Cardiac atrium fibroblast (primary cell): ENCODE measurements around the genes LAMB2, CDHR4, UBA7 and HYAL2.

DNA sequence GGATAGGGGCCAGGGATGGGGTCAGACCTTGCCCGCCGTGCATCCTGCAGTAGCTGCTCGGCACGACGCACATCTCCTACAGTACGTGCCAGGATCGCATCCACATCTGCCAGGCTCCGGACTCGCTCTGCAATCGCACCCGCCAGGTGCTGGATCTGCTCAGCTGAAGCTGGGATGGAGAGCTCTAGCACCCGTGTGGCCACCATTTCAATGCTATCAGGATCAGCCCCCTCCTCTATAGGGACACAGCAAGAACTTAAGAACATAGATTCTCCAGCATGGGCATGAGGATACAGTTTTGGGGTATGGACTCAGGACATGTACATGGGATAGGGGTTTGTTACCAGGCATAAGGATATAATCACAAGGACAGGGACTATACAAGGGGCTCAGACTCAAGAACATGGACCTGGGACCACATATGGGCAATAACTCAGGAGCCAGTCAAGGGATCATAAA lies 1.5 kb upstream of the USP19 start:
- RAMPAGE, long total RNA, result no peak

GRCh38 chr3:49131971-49133309 lies at the start of gene LAMB2:
Gene LAMB2 (minus strand): TSS chr3:49133050.
- RAMPAGE, long total RNA, result start-site peak on the minus strand at chr3:49132989-49133025, 681 and 290 reads in 2 replicates

DNA sequence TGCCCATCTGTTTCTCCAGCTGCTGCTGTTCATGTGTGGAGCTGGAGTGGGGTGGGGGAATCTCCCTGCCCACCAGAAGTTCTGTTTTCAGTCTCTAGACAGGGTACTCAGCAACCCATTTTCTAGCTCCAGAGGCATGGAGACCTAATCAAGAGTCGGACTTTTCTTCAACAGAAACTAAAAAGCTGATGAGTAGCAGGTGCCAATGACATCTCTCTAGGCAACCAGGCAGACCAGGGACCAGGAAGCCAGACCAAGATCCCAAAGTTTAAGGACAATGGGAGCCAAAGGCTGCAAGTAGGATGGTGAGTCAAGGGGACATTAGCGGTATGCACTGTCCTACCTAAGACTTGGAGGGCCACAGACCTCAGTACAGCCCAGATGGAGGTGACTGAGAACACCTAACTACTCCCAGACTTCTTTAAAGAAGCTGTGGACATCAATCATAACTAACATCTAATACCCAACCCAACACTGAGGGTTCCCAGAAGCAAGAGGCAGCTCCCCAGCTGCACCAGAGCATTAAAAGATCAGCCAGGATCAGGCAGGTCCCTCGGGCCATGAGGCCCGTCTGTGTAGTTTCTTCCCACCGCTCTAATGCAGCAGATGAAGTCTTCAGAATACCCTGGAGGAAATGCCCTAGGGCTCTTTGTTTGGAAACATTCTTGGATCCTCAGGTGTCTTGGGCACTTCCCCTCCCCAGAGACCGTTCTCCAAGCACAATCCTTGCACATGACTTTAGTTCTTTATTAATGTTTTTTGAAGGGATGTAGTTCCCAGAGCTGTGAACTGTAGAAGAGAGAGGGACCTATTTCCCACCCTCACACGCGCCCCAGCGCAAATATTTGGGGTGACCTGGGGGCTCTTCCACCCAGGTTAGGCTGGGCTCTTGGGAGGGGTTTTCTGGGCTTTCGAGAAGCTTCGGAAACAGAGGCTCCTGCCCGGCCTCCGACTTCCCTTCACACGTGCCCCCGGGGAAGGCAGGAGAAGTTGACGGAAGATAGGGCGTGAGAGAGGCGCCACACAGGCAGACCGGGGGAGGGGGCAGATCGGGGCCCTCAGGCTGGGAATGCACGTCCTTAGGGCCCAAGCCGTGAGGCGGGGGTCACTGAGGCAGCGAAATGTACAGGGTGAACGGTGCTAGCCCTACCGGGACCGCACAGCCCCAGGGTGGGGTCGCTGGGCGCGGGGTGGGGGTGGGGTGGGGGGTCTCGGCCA lies 781 bp downstream of the CCDC71 start:
- RAMPAGE, long total RNA, result no peak

DNA sequence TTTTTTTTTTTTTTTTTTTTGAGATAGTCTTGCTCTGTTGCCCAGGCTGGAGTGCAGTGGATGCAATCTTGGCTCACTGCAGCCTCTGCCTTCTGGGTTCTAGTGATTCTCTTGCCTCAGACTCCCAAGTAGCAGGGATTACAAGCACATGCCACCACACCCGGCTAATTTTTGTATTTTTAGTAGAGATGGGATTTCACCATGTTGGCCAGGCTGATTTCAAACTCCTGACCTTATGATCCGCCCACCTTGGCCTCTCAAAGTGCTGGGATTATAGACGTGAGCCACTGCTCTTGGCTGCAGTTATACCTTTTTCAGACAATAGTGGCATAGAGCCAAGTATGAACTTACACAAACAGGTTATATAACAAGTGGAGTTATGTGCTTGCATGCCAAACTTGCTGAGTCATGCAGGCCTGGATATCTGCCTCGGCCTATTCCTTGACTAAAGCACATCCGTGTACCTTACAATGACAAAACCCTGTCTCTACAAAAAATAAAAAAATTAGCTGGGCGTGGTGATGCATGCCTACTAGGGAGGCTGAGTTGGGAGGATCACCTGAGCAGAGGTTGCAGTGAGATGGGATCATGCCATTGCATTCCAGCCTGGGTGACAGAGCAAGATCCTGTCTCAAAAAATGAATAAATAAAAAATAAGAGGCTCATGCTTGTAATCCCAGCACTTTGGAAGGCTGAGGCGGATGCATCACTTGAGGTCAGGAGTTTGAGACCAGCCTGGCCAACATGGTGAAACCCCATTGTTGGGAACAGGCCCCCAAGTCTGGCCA lies 19.3 kb downstream of the IHO1 start:
- RAMPAGE, long total RNA, result no peak

- RAMPAGE, long total RNA, result no peak
Measured at GRCh38 chr3:49266417-49267458, 10.3 kb downstream of the C3orf62 start.

DNA sequence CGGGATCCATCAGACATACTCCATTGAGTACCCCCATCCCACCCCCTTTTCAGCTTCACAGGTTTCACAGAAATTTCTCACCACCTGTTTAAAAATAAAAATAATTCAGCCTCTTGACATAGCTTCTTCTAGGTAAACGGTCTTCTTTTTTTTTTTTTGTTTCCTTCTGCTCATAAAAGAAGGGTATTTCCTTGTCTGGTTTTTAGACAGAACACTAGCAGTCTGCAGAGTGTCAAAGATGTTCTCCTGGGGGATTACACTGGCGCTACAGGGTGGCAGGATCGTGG lies 909 bp upstream of the C3orf62 start:
- RAMPAGE, long total RNA, result no peak

DNA sequence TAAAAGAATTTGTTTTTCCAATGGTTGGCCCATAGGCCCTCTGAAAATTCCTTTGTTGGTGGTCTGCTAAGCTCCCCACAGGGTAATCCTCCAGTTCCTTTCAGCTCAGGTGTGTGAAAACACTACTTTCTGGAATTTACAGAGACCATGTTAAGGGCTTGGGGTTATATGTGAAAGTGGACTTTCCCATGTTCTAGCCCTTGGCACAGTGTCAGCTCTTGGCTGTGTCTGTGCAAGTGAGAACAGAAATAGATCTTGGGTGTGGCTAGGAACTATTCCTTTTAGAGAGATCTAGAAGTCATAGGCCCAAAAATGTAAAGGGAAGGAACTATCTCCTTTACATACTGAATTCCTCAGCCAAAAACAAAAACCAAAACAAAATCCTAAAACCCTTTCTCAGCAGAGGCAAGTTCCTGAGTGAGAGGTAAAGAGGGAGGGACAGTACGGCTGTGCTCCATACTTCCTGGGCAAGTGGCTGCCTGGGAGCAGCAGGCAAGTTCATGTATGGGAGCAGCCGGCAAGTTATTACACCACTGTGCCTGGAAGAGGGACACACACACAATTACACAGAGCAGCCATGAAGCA lies 19.8 kb upstream of the C3orf62 start:
- RAMPAGE, long total RNA, result no peak

- RAMPAGE, long total RNA, result no peak
Measured at GRCh38 chr3:49421767-49422268, 455 bp downstream of the AMT start.

DNA sequence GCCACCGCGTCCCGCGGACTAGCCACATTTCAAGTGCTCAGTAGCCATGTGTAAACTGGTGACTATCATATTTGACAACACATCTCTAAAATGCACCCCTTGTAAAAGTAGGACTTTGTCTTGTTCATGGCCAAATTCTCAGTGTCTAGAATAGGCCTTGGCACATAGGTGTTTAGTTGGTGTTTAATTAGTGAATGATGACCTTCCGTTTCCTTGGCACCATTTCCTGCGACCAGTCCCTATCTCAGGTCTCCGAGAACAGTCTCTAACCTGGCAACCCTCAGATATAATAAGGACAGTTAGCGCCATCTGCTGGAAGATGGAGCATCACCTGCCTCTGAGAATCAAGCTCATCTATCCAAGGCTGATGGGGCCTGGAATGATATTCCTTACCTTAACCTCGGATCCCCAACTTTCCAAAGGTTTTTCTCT lies 19.9 kb upstream of the NICN1 start:
- RAMPAGE, long total RNA, result no peak

DNA sequence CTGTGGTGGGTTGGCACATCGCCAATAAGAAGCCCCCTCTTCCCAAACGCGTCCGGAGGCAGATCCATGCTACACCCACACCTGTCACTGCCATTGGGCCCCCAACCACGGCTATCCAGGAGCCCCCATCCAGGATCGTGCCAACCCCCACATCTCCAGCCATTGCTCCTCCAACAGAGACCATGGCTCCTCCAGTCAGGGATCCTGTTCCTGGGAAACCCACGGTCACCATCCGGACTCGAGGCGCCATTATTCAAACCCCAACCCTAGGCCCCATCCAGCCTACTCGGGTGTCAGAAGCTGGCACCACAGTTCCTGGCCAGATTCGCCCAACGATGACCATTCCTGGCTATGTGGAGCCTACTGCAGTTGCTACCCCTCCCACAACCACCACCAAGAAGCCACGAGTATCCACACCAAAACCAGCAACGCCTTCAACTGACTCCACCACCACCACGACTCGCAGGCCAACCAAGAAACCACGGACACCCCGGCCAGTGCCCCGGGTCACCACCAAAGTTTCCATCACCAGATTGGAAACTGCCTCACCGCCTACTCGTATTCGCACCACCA lies 22.8 kb upstream of the BSN start:
- RAMPAGE, long total RNA, result no peak

DNA sequence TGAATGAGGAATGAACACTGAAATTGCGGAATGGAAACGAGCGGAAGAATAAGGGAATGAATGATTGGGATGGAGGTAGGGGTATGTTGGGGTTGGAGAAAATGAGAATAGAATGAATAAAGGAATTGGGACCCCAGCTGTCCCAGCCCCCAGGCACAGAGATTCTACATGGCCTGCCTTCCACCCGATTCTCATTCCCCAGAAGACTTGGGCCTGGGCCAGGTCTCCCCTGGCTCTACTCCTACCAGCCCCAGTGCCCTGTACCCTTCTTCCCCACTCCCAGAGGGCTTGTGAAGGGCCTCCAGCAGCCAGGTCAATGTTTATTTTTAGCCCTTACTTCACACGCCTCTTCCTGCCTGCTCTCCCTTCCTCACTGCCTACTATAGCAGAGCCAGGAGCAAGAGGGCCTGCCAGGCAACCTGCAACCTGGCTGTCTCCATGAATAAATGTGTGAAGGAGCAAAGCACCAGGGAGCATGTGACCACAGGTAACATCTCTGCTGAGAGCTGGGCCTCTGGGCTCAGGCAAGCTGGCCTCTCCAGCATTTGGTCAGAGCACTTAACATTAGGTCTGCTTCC lies 26.5 kb upstream of the APEH start:
- RAMPAGE, long total RNA, result no peak

GRCh38 chr3:49668647-49669249 lies 5.4 kb upstream of the APEH start:
- RAMPAGE, long total RNA, result no peak

DNA sequence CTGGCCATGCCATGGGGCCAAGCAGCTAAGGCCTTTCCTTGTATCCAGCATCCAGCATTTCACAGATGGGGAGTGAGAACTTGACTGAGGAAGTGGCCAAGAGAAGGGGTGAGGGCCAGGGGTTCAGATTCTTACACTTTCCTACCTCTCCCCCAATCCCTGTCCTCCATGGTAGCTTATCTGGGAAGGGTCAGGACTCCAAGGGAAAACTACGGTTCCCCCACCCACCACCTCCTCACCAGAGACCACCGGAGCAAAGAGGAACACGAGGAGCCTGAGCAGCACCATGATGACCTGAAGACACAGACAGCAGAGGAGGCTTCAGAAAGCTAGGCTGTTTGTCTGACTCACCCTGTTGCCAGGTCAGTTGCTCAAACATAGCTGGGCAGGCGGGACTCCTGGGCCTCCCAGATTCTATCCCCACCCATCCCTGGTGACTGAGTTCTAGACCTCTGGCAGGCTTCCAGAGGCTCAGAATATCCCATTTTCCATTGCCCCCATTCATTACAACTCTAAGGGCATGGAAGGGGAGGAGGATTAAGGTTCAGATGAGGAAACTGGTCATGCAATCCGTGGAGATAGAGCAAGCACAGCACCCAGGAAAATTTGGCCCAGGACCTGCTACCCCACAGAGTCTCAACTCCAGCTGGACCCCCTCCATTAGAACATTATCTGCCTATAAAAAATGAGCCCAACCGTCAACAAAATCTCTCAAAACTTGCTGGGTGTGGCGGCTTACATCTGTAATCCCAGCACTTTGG lies at the start of gene CDHR4:
Gene CDHR4, minus strand, starts transcription at position 349 of the 761 bp plus-strand sequence.
- RAMPAGE, long total RNA, result no peak

DNA sequence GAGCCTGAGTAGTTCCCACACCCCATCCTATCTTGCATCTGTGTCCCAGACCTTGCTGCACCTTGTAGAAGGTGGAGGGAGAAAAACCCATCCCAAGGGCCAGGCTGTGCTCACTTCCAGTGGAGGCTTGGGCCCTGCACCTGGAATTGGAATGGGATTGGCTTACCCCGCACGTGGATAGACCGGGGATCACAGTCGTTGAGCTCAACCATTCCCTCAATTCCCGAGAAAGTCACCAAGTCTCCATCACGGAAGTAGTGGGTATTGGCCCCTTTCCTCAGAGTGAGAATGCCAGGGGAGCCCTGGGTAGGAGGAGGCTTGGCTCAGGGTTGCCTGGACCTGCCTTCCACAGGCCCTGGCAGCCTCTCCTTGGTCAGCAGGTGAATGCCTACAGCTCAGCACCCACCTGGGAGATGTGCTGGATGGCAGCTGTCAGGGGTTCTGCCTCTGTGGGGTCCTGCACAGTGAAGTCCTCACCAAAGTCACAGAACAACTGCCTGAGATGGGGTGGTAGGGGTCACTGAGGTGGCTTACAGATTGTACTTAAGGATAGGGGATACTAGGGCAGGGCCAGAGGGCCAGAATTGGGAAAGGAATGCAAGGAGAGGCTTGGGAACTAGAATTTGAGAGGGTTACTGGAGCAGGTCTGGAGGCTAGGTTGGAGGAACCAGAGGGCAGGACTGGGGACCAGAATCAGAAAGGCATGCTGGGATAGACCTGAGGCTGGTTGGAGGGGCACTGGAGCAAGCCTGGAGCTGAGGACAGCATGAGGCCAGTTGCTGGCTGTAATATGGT lies 1.3 kb downstream of the UBA7 start:
- RAMPAGE, long total RNA, result no peak

- RAMPAGE, long total RNA, result no peak
Measured at GRCh38 chr3:49813804-49814566, at the start of gene UBA7. Gene UBA7 (minus strand): TSS chr3:49813953.

GRCh38 chr3:50160365-50161087 lies 5.4 kb downstream of the SEMA3F start:
- RAMPAGE, long total RNA, result no peak

GRCh38 chr3:50259725-50260748 lies 8.9 kb upstream of the SEMA3B start:
- RAMPAGE, long total RNA, result no peak

DNA sequence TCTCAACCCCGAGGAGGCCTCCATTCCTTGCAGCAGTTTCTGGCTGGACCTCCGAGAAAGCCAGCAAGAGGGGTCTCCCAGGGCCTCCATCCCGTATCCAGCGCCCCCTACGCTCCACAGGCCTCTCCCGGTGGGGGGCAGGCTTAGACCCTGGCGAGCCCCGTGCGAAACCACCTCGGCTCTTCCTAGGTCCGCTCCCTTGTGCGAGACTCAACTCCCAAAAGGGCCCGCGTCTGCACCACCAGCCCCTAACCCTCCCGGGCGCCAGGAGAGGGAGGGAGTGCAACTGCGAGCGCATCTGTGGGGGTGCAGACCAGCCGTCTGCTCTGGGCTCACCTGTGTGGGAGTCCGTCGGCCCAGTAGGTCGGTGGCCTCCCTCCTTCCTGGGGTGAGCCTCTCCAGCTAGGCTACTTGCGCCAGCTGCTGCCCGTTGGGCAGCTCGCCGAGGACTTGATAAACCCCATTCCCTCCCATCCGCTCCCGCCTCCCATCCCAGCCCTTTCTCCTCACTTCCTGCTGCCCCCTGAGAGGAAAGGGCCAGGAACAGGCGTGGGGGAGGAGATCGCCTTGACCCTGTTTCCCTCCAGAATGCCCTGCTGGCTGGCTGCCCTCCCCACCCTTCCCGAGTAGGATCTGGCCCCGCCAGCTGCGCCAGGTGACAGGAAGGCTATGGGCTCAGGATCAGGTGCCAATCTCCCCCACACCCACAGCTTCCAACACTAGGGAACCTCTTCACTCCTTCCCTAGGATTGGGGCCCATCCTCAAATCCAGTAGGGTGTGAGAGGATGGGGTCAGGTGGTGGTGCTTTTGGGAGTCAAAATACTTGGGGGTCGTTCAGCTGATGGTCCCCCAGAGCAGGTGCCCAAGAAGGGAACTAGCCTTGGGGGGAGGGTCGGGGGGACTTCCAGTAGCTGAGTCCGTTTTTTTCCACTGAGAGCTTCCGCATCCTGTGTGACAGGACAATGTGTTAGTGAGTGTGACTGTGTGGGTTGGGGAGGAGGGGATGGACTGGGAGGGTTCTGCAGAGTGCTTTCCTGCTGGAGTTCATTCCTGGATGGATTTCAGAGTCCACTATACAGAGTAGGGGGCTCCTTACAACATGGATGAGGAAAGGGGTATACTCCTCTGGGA lies at the start of gene HYAL2:
Gene HYAL2, minus strand, starts transcription at position 429 of the 1,132 bp plus-strand sequence.
- RAMPAGE, long total RNA, result no peak

DNA sequence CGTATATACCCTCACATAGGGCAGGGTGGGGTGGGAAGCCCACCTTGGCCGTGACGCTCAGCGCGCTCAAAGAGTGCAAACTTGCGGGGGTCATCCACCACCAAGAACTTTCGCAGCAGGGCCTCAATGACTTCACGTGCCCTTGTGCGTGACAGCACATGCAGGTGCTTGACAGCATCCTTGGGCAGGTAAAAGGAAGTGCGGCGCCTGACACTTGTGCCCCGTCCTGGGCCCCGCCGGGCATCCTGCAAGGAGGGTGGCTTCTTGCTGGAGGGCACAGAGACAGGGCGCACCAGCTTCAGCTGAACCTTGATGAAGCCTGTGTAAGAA lies 3.5 kb upstream of the TUSC2 start:
- RAMPAGE, long total RNA, result no peak

DNA sequence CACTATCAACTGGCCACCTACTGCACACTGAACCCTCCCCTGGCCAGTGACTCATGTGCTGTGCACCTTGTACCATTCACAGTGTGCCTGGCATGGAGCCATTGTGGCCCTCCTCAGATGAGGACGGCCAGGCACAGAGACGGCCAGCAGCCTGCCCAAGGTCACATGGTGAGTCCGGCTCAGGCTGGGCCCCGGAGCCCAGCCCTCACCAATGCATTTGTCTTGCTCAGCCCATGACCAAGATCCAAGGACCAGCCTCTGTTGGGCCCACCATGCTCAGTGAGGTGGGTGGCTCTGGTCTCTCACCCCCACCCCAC lies 35.8 kb upstream of the TMEM115 start:
- RAMPAGE, long total RNA, result no peak